Left ventricle myocardium (tissue), 1 donor: ENCODE results near the genes ZNF248 and CSGALNACT2.

DNA sequence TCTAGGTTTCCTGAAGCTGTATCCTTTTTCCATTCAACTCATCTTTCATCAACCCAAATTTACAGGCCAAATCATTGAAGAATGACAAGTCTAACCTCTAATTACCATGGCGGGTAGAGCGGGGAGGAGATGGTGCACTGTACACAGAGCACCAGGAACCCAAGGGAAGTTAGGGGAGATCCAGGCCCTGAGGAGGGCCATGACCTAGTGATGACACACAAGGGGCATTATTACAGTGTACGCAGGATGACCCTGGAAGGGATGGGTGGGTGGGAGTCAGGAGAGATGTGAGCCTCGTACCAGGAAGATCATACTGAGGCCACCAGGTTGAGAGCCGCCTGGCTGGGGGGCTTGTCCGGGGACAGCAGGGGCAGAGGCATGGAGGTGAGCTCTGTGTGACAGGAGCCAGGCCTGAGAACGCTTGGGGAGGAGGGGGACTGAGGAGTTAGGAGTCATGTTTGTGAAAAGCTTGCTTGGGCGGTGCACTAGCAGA, 89.5 kb upstream of the CCNY start:
- PRO-cap, result no peak

DNA sequence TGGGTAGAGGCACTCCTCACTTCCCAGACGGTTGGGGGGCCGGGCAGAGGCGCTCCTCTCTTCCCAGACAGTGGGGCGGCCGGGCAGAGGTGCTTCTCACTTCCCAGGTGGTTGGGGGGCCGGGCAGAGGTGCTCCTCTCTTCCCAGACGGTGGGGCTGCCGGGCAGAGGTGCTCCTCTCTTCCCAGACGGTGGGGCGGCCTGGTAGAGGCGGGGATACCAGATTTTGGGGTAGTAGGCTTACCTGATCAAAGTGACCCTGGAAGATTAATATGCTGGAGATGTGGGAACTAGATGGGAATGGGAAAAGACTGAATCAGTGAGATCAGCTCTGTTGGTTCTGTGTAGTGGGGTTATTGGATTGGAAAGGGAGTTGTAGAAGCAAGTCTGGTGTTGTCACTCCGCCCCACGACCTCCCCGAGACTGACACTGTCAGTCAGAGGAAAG, 27.0 kb downstream of the CCNY start:
- PRO-cap, result no peak

- PRO-cap, result no peak
Observed at GRCh38 chr10:35371393-35372083, 35.2 kb downstream of the CCNY start.

DNA sequence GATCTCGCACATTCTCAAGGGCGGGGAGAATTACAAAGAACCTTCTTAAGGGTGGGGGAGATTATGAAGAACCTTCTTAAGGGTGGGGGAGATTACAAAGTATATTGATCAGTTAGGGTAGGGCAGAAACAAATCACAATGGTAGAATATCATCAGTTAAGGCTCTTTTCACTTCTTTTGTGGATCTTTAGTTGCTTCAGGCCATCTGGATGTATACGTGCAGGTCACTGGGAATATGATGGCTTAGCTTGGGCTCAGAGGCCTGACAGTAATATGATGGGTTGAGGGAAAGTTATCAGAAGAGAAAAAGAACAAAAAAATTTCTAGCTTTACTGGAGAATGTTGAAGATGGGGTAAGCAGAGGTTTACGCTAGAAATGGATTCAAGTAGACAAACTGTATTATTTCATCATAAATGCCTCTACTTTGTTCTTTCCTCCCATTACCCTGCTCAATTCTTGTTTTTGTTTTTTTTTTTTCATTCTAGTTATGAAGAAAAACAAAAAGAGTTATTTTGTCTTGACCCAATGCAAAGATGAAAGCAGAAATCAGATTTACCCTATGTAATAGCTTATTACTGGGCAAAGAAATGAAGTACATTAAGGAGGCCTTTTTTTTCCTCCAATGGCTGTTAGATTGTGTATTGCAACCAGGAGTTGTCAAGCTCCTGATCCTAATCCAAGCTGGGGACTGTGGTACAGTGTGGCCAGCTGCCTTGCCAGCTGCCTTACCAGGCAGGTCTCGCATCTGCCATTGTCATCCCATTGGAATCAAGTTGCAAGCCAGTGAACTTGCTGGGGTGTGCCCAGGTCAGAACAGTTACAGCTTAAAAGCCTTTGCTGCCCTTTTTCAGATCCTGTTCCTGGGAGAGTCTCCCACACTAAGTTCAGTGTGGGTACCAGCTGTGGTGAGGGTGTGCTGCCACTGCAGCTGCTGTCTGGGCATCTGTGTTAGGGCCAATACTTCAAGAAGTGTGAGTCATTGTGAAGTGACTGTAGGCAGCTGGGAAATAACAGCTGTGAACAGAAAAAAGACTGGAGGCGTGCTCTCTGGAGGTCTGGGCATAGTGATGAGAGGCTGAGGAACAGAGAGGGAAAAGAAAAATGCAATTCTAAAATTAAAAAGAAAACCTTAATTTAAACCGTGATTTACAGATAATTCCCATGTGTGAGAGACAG, 72.6 kb downstream of the CCNY start:
- PRO-cap, result no peak

- PRO-cap, result no peak
Observed at GRCh38 chr10:35411855-35412375, 75.6 kb downstream of the CCNY start.

- PRO-cap, result no peak
Observed at GRCh38 chr10:35469002-35469972, 133.0 kb downstream of the CCNY start.

DNA sequence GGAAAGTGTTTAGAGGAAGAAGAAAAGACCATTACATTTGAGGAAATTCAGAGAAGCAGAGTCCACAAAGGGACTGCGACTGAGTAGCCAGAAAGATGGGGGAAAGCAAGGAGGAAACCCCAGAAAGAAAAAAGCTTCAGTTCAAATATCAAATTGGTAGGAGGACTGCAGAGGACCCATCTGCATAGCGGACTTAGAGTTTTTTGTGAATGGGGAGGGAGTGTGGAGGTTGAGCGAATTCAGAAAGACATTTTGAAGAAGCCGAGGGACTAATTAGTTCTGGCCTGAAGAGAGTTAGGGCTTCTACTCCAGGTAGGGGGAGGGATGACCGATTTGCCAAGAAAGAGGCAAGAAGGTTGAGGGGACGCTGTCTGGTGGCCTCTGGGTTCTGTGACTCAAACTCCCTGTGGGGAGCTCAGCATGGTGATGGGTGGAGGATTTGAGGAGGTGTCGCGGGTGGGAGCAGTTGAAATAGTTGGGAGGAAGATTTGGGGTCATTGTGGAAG, 92.7 kb upstream of the GJD4 start:
- PRO-cap, result no peak

- PRO-cap, result unidirectional peak, plus-strand start at chr10:36447024
Observed at GRCh38 chr10:36446715-36447160, 678.7 kb upstream of the ANKRD30A start.

- PRO-cap, result unidirectional peak, plus-strand start at chr10:37857385; bidirectional peak, plus-strand start at chr10:37857749, minus-strand start at chr10:37857610
Observed at GRCh38 chr10:37856696-37857876, at the start of gene ZNF248. Gene ZNF248, minus strand, starts transcription at chr10:37857610.

DNA sequence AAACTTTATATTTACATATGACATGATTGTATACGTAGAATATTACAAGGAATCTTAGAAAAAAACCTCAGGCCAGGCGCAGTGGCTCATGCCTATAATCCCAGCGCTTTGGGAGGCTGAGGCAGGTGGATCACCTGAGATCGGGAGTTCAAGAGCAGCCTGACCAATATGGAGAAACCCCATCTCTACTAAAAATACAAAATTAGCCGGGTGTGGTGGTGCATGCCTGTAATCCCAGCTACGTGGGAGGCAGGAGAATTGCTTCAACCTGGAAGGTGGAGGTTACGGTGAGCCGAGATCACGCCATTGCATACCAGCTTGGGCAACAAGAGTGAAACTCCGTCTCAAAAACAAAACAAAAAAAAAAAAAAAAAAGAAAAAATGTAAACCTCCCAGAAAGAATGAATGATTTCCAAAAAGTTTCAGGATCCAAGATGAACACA, 13.4 kb downstream of the ZNF33A start:
- PRO-cap, result no peak

DNA sequence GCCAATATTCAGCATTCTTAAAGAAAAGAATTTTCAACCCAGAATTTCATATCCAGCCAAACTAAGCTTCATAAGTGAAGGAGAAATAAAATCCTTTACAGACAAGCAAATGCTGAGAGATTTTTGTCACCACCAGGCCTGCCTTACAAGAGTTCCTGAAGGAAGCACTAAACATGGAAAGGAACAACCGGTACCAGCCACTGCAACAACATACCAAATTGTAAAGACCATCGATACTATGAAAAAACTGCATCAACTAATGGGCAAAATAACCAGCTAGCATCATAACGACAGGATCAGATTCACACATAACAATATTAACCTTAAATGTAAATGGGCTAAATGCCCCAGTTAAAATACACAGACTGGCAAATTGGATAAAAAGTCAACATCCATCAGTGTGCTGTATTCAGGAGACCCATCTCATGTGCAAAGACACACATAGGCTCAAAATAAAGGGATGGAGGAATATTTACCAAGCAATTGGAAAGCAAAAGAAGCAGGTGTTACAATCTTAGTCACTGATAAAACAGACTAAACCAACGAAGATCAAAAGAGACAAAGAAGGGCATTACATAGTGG, 13.1 kb downstream of the ZNF37A start:
- PRO-cap, result no peak

- PRO-cap, result no peak
Observed at GRCh38 chr10:38117332-38118476, 23.6 kb downstream of the ZNF37A start.

DNA sequence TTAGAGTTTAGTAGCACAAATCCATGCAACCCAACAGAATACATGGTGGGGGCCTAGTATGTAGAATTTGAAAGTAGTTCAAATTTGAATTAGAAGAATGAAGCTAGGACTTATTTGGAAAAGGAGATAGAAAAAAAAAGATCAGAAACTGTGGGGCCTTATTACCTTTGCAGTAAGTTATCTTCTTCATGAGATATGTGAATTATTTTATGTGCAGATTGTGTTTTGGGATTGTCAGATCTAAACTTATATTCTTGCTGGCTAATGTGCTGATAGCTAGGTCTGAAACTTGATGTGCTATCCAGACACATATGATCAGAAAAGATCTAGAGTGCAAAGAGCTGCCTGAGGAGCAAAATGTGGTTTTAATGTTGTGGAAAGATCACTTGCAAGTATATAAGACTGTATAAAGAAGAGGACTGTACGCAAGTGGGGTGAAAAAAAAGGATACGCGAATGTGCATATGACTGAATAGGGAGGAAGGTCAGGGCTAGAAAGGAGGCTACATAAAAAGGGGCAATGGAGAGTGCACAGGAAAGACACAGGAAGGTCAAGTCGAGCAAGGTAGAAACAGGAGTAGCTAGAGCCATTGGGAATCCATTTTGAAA, 254.6 kb downstream of the ZNF37A start:
- PRO-cap, result no peak

DNA sequence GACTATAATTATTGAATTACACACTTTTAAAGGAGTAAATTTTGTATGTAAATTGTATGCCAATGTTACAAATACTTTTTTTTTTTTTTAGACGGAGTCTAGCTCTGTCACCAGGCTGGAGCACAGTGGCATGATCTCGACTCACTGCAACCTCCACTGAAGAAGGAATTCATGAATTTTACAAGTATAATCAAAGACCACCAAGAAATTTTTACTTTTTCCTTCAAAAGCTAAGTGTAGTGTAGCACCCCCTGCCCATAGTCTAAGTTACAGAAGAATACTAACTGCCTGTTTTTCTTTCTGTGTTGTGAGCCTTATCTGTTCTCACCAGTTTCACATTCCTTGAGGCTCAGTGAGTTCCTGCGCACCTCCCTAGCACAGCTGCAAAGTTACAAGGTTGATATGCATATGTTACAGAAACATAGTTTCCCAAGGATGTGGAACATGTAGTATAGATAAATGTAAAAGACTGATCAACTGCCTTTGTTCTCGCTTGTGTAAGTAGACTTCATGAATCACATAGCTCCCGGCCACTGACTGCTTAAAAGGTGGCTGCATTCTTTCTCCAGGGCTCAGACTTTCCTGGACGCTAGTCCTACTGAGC, 6.6 kb upstream of the ZNF33B start:
- PRO-cap, result no peak

DNA sequence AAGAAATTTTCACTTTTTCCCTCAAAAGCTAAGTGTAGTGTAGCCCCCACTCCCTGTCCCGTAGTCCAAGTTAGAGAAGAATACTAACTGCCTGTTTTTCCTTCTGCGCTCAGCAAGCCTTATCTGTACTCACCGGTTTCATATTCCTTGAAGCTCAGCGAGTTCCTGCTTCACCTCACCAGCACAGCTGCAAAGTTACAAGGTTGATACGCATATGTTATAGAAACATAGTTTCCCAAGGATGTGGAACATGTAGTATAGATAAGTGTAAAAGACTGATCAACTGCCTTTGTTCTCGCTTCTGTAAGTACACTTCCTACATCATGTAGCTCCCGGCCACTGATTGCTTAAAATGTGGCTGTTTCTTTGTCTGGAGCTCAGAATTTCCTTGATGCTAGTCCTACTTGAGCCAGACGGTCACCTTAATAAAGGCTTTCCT, 16.1 kb upstream of the ZNF33B start:
- PRO-cap, result no peak

DNA sequence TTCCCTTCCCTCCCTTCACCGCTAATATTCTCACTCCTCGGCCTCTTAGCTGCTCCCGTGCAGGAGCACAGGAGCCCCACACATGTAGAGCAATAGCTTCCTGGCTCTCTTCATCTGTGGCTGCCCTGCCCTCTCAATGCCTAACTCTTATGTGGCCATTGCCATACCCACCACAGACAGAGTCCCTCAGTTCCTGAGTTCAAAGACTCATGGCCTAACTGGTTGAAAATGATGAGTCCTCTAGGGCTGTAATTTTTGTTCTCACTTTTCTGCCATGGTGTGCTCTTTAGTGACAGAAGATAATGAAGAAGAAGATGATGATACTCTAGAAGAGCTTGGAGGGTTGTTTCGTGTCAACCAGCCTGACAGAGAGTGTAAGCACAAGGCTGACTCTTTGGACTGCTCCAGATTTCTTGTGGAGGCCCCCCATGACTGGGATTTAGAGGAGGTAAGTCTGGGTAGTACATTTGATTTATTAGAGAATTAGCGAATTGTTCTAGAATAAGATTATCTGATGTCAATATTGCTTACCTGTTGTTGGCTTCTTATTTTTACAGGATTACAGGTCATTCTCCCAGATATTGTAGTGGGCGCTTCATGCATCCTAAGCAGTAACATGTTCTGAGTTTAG, 15.7 kb downstream of the BMS1 start:
- PRO-cap, result no peak

GRCh38 chr10:43039586-43039985, 37.3 kb upstream of the RET start:
- PRO-cap, result no peak

- PRO-cap, result bidirectional peak, plus-strand start at chr10:43137864, minus-strand start at chr10:43137748
Observed at GRCh38 chr10:43137325-43138020, 772 bp upstream of the CSGALNACT2 start.

DNA sequence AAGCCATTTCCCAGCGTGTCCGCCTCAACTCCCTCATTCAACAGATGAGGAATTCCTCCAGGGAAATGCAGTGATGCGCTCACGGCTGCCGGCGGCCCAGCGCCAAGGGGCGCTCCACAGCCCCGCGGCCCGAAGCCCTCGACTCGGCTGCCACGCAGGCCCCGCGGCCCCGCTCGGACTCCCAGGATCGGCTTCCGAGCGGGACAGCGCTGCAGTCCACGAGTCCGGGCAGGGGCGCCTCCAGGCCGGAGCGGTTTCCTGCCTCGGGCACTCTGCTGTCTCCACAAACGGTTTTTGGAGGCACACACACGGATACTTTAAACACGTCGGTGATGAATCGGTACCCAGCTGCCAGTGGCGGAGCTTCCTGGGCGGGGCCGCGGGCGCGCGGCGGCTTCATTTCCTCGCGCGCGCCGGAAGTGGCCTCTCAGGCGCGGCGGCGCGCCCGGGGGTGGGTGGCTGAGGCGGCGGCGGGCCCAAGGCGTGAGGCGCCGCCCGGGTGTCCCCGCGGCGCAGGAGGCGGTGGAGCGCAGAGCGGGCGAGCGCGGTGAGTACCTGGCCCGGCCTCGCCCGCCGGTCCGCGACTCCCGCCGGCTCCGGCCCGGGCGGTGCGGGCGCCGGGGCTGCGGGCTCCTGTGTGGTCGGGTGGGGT, at the start of gene CSGALNACT2:
TSS of gene CSGALNACT2 (plus strand) at position 425 of the 652 bp plus-strand sequence.
- PRO-cap, result bidirectional peak, plus-strand start at position 430 of the sequence, minus-strand start at position 369 of the sequence

- PRO-cap, result no peak
Observed at GRCh38 chr10:43172309-43173371, 34.4 kb downstream of the CSGALNACT2 start.